Spinal cord (tissue), 3 donors: Measurements from ENCODE around the genes ARGLU1 and MYO16.

DNA sequence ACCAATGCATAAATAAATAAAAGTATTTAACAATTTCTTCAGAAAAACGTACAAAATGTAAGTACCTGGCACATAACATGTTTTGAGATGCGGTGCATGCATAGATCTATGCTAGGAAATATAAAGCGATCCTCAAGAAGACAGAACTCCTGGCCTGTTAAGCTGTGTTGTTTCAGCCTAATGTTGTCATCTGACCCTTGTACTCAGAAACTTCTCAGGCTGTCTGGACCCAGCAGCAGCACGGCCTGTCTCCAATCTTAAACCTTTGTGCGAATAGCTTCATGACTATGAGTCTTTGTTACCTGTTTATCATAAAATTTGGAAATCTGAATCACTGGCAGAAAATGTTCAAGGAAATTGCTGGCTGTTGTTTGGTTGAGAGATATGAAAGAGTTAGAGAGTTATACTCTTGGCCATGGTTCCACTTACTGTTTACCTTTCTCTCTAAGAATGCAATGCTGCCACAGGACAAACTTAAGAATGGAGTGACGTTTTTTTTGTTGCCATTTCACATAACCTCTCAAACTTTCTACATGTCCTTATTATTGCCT lies 59.7 kb downstream of the EFNB2 start:
- PRO-cap: no peak
- RAMPAGE, long total RNA: no peak

GRCh38 chr13:106477198-106477608 lies 58.3 kb downstream of the EFNB2 start:
- PRO-cap: no peak
- RAMPAGE, long total RNA: no peak

DNA sequence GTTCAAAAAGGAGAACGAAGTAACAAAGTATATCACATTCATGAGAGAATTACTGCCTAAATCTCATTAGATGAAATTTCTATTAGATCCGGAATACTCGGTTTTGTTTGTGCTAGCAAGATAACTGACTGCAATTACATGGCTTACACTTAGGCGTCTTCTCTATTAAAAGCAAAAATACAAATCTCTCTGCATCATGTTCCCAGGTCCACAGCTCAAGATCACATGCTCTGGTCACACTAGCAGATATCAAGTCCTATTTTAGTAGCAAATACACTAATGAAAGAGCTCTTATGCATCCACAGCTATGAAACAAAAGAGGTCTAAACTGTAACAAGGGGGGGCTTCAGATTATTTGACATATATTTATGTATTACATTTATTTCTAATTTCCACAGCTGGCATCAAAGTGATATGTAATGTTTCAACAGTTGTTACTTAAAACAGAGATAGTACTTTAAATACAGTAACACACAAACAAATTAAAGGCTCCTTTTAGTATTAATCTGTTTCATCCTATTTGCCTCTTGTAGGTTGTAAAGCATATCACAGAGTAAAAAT lies 53.5 kb downstream of the EFNB2 start:
- PRO-cap: no peak
- RAMPAGE, long total RNA: no peak

- PRO-cap: no peak
- RAMPAGE, long total RNA: no peak
Measured at GRCh38 chr13:106495799-106496247, 39.6 kb downstream of the EFNB2 start.

GRCh38 chr13:106514723-106515731 lies 20.4 kb downstream of the EFNB2 start:
- PRO-cap: no peak
- RAMPAGE, long total RNA: no peak

DNA sequence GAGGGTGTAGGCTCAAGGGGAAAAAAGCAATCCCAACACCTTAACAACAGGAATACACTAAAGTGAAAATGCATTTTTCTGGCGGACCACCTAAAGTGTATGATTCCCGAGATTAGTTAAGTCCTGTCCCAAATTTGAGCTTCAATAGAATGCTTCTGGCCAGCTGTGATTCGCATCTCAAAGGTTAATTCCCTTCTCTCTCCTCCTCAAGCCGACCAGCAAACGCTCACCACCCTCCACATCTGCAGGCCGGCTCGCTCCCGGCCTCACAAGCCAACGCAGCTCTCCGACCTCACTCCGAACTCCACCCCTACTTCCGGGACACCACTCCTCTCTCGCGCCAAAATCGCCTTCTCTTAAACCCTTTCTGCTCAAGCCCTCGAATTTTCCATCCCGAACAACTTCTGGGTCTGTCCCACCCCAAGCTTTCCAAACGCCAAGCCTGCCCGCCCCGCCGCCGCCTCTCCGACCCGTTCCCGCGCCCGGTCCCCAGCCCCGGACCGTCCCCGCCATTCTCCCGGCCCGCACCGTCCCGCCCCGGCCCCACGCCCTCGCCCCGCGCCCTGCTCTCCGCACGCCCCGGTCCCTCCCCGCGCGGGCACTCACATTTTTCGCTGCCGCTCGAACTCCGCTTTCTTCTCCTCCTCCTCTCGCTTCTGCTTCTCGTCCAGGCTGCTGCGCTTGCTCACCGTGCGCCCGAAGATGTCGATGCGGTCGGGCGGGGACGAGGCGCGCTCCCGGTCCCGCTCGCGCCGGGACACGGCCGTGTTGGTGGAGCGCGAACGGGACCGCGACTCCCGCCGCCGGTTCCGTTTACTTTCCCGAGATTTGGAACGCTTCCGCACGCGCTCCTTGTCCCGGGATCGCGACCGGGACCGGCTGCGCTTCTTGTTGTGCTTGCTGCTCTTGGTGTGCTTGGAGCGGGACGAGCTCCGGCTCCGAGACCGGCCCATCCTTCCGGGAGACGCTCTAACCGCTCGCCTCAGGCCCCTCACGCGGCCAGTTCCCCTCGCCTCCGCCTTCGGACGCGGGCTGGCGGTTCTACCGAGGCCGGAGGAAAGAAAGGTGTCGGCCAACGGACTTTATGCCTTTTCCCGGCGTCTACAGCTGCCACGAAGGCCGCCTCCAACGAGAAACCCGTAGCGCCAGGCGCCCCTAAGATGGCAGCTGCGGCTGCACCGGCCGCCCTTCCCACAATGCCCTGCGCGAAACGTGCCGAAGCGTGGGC lies at the start of gene ARGLU1:
ARGLU1 (minus strand) TSS at position 1,171 of the 1,228 bp plus-strand sequence.
- PRO-cap: no peak
- RAMPAGE, long total RNA: start-site peak on the minus strand centred at position 1,160 of the sequence, 57 bp wide, 2,146 and 1,618 reads in 2 replicates

- PRO-cap: no peak
- RAMPAGE, long total RNA: no peak
Measured at GRCh38 chr13:106917157-106917446, 349.2 kb upstream of the ARGLU1 start.

- PRO-cap: no peak
- RAMPAGE, long total RNA: no peak
Measured at GRCh38 chr13:107249707-107250122, 617.6 kb downstream of the NALF1 start.

- PRO-cap: no peak
- RAMPAGE, long total RNA: no peak
Measured at GRCh38 chr13:107581036-107581329, 286.3 kb downstream of the NALF1 start.

DNA sequence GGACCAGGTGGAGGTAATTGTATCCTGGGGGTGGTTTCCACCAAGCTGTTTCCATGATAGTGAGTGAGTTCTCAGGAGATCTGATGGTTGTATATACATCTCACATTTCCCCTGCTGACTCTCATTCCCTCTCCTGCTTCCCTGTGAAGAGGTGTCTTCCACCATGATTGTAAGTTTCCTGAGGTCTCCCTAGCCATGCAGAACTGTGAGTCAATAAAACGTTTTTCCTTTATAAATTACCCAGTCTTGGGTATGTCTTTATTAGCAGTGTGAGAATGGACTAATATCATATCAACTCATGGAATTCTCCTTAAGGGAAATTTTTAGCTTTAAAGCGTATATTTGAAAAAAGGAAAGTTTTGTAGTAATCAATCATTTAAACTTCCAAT lies 45.5 kb upstream of the NALF1 start:
- PRO-cap: no peak
- RAMPAGE, long total RNA: no peak

DNA sequence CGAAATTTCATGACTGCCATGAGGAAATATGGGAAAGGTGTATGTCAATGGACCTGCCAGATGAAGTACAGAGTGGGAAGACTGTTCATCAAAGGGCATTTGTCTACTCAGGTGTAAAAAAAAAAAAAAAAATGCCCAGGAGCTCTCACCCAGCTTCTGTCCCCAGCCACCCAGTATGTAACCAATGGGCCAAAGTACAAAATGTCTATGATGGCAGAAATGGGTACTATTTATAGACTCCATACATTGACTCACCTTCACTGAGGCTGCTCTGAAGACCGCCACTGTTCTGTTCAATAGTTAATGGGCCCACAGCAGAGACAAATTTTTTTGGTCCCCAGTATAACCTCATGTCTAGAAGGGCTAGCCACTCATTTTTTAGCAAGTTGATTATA lies 127.9 kb upstream of the NALF1 start:
- PRO-cap: no peak
- RAMPAGE, long total RNA: no peak

DNA sequence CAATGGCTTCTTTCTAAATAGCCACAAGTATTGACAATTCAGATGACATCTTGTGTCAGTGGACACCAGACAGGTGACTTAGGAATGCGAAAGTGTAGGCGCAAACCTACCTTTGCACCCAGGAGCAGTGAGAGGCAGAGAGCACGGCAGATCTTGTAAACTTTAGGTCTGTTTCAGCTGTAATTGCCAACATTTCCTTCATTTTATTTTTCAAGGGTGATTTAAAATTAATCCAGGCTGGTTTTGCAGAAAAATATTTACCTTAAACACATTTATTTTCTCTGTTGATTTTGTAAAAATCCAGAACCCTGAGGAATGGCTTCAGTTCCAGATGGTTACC lies 34.8 kb downstream of the TNFSF13B start:
- PRO-cap: no peak
- RAMPAGE, long total RNA: no peak

DNA sequence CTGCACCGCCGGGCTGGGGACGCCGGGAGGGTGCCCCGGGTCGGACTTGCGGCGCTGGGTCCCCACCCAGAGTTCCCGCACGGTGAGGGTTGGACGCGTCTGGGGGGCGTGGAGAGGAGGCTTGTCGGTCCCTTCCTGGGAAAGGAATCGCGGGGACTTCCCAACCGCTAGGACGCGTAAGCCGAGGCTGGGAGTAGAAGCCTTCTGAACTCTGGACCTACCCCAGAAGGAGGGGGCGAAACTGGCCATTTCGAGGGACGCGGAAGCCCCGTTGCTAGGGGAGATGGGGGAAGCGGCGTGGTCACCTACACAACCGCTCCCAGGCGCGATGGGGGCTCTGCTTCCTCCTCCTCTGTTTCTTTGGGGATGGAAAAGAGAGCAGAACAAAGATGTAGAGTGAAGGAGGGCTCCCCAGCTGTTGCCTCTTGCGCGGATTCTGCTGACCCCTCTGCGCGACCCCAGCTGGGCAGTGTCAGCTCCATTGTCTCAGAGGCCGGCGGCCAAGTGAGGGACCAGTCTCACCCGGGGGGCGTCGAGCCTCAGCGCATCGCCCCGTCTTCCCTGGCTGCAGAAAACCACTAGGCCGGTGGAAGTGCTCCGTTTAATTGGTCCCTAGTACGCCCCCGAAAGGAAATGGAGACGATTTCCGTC lies 133.3 kb upstream of the MYO16 start:
- PRO-cap: no peak
- RAMPAGE, long total RNA: no peak

GRCh38 chr13:108629278-108629821 lies at the start of gene MYO16:
TSS of gene MYO16 (plus strand) at chr13:108629611.
- PRO-cap: no peak
- RAMPAGE, long total RNA: no peak

- PRO-cap: no peak
- RAMPAGE, long total RNA: no peak
Measured at GRCh38 chr13:109656132-109656686, 130.2 kb downstream of the IRS2 start.

GRCh38 chr13:109699972-109700584 lies 86.3 kb downstream of the IRS2 start:
- PRO-cap: no peak
- RAMPAGE, long total RNA: no peak

- PRO-cap: no peak
- RAMPAGE, long total RNA: no peak
Measured at GRCh38 chr13:109754445-109755146, 31.8 kb downstream of the IRS2 start.

- PRO-cap: no peak
- RAMPAGE, long total RNA: no peak
Measured at GRCh38 chr13:109782120-109782713, 4.2 kb downstream of the IRS2 start.

GRCh38 chr13:109782714-109783882 lies 3.3 kb downstream of the IRS2 start:
- PRO-cap: no peak
- RAMPAGE, long total RNA: no peak

DNA sequence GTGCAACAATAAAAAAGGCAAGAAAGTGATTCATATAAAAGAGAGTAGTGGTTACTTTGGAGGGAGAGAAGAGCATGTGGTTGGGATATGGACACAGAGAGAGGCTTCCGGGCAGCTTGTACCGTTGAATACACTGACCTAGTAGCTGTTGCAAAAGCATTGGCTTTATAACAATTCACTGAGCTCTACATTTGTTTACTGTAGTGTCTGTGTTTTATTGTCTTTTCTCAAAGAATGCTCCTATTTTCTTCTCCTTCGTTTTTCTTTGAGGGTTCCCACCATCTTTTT lies 29.7 kb upstream of the IRS2 start:
- PRO-cap: no peak
- RAMPAGE, long total RNA: no peak